Psoas muscle (tissue), 2 donors: ENCODE results near the genes MRPS23 and SRSF1.

- PRO-cap, 2 experiments: no peak in any of the 2 experiments
These were observed 25.5 kb downstream of the TRIM25 start for GRCh38 chr17:56888095-56889067.

DNA sequence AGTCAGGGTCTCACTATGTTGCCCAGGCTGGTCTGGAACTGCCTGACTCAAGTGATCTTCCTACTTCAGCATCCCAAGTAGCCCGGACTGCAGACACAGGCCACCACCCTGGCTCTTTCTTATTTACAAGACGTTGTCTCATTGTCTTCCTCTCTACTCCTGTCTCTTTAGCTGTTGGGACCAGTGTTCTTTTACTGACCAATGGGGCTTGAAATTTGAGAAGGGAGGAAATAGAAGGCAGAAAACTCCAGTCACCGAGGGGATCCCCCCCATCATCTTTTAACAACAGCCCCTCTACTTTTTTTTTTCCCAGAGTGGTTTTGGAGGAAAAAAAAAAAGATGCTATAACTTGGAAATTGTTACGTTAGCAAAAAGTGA, 1.2 kb downstream of the SCPEP1 start:
- PRO-cap, 2 experiments: no peak in any of the 2 experiments

DNA sequence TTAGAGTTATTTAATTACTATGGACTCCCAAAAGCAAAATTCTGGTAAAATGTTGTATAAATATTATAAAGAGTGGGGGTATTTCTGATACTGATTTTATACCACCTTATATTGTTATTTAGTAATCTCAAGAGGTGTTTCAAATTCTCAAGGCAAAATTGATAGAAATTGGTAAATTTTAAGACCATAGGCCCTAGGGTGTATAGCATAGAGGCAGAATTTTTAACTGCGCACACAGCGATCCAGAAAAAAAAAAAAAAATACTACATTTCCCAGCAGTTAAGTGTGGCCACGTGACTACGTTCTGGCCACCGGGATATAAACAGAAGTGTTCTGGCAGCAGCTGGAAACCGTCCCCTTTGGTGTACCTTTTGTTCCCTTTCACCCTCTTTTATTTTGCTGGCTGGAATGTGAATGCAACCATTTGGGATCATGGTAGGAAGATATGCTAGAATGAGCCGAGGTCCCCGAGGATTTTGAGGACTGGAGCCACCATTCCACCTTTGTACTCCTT, 52.8 kb upstream of the AKAP1 start:
- PRO-cap, 2 experiments: no peak in any of the 2 experiments

- PRO-cap, 2 experiments: no peak in any of the 2 experiments
These were observed 7.8 kb downstream of the AKAP1 start for GRCh38 chr17:57092685-57093452.

DNA sequence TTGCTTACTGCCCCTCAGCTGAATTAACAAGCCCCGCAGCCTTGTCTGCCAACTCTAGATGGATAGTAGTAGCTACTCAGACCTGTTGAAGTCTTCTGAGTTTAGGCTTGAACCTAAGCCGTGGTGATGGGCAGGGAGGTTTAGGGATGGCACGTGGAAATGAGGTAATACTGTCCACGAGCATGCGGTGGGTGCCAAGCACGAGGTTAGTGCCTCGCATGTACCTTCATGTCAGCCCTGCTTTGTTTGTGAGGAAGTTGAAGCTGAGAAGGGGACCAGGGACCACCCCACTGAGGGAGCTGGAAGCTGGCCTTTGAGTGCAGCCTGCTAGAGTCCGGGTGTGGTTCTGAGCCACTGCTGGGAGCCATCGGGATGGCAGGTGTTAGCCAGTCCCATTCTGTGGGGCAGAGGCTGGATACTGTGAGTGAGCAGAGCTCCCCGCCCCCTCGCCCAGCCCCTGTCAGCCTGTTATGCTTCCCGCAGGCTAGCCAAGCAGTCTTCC, 23.5 kb downstream of the AKAP1 start:
- PRO-cap, 2 experiments: no peak in any of the 2 experiments

DNA sequence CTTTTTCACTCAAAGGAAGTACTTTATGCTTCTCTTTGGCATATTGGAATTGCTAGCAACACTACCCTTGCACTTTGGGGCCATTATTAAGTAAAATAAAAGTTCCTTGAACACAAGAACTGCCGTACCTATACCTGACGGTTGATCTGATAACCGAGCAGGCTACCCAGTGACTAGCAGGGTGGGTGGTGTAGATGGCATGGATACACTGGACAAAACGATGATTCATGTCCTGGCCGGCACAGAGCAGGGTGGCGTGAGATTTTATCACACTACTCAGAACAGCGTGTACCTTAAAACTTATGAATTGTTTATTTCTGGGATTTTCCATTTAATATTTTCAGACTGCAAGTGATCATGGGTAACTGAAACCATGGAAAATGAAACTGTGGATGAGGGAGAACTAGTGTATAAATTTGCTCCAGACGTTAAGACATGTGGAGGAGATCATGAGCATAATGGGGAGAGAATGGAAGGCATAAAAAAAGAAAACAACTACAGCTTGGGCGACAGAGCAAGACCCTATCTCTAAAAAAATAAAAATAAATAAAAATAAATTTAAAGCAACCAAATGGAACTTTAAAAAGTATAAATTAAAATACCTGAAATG, 41.0 kb upstream of the MSI2 start:
- PRO-cap, 2 experiments: no peak in any of the 2 experiments

DNA sequence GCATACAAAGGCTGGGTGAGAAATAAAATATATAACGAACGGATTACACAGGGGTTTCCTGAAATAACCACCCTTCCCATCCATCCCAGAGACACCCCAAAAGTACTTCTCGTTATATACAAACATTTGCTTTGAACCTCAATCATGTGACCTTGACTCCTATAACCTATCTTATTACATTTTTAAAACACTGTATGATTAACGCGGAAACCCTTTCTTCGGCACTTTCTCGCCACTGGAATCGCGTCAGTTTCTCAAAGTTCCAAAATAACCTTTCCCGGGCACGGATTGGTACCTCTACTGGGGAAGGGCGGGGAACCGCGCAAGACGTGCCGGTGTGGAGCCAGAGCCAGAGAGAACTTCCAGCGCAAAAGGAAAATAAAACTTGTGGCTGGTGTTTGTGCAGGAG, 813 bp upstream of the MSI2 start:
- PRO-cap, 2 experiments: peak in 2 of 2 experiments; most common plus-strand start position 300 of the sequence (in 2)

DNA sequence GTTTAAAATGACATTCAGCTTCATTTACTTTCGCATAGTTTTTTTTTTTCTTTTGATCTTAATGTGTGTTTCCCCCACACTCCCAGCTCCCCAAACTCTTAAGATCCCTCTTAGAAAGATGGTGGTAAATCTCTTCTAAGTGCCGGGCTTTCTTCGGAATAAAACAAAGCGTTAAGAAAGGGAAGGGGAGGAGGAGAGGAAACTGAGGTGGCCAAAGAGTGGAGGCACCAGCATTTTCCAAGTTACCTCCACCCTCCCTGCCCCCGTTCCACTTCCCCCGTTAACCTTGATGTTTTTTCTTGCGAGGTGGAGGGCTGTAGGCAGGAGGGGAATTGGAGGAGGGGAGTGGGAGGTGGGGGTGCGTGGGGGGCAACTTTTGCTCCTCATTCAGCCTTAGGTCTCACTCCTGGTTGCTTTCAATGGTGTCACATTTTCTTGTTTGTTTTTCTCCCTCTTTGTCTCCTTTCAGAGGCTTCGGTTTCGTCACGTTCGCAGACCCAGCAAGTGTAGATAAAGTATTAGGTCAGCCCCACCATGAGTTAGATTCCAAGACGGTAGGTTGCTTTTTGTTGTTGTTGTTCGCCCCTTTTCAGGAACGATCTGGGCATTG, 1.6 kb downstream of the MSI2 start:
- PRO-cap, 2 experiments: no peak in any of the 2 experiments

GRCh38 chr17:57264546-57265579, 8.5 kb downstream of the MSI2 start:
- PRO-cap, 2 experiments: no peak in any of the 2 experiments

GRCh38 chr17:57366251-57367318, 110.3 kb downstream of the MSI2 start:
- PRO-cap, 2 experiments: peak in 1 of 2 experiments; most common minus-strand start chr17:57366392 (in 1)

- PRO-cap, 2 experiments: no peak in any of the 2 experiments
These were observed 159.5 kb downstream of the MSI2 start for GRCh38 chr17:57415803-57416245.

DNA sequence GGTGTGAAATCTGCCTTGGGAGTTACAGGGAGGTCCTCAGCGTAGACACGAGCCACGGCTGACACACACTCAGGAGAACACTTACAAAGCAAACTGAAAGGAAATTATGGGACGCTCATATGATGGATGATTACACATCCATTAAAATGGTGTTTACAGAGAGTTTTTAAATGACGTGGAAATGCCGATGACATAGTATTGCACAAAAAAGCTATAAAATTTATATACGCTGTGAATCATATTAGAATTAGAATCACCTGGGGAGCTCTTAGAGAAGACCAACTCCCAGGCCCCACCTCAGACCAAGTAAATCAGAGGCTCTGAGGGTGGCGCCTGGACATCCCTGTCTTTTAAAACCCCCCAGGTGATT, 175.2 kb downstream of the CCDC182 start:
- PRO-cap, 2 experiments: peak in 1 of 2 experiments; most common plus-strand start position 165 of the sequence (in 1)

- PRO-cap, 2 experiments: no peak in any of the 2 experiments
These were observed 82.0 kb downstream of the CCDC182 start for GRCh38 chr17:57662707-57663824.

- PRO-cap, 2 experiments: no peak in any of the 2 experiments
These were observed 65.3 kb downstream of the CCDC182 start for GRCh38 chr17:57679526-57680444.

GRCh38 chr17:57681890-57682559, 63.1 kb downstream of the CCDC182 start:
- PRO-cap, 2 experiments: no peak in any of the 2 experiments

- PRO-cap, 2 experiments: peak in 2 of 2 experiments; most common plus-strand start chr17:57850274 (in 2); most common minus-strand start chr17:57850044 (in 2)
These were observed at the start of gene MRPS23 for GRCh38 chr17:57849917-57851013. Gene MRPS23, minus strand, starts transcription at chr17:57850044.

- PRO-cap, 2 experiments: no peak in any of the 2 experiments
These were observed 5.6 kb upstream of the MRPS23 start for GRCh38 chr17:57855382-57855920.

GRCh38 chr17:57875286-57875947, 25.6 kb upstream of the MRPS23 start:
- PRO-cap, 2 experiments: no peak in any of the 2 experiments

GRCh38 chr17:58006862-58007889, at the start of gene SRSF1:
Gene SRSF1, minus strand, starts transcription at chr17:58007246.
- PRO-cap, 2 experiments: peak in 2 of 2 experiments; most common plus-strand start chr17:58007384 (in 2); most common minus-strand start chr17:58007243 (in 2)

- PRO-cap, 2 experiments: no peak in any of the 2 experiments
These were observed 802 bp upstream of the MKS1 start for GRCh38 chr17:58219842-58220271.